Colic lymph node (tissue), 1 donor: Measurements from ENCODE around the genes A1BG and UBE2M.

DNA sequence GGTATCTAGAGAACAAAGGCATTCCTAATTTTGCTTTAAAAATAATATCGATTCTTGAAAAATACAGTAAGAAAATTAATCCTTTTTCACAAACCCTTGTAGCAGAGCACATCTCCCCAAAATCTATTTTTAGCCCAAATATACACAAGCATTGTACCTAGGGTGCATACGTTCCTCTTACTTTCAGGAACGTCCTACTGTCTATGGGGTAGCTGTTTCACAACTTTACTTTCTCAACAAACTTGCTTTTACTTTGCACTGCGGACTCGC is 702 bp upstream of the ZNF8 start:
- PRO-cap, result no peak

- PRO-cap, result unidirectional peak, minus-strand start at chr19:58279815
Measured at GRCh38 chr19:58279108-58280010, 604 bp downstream of the ZNF8 start.

- PRO-cap, result bidirectional peak, plus-strand start at chr19:58305364, minus-strand start at chr19:58305224
Measured at GRCh38 chr19:58305036-58305308, 205 bp upstream of the ERVK3-1 start.

GRCh38 chr19:58346726-58348095 is 6.1 kb downstream of the A1BG start:
- PRO-cap, result bidirectional peak, plus-strand start at chr19:58347762, minus-strand start at chr19:58347622

DNA sequence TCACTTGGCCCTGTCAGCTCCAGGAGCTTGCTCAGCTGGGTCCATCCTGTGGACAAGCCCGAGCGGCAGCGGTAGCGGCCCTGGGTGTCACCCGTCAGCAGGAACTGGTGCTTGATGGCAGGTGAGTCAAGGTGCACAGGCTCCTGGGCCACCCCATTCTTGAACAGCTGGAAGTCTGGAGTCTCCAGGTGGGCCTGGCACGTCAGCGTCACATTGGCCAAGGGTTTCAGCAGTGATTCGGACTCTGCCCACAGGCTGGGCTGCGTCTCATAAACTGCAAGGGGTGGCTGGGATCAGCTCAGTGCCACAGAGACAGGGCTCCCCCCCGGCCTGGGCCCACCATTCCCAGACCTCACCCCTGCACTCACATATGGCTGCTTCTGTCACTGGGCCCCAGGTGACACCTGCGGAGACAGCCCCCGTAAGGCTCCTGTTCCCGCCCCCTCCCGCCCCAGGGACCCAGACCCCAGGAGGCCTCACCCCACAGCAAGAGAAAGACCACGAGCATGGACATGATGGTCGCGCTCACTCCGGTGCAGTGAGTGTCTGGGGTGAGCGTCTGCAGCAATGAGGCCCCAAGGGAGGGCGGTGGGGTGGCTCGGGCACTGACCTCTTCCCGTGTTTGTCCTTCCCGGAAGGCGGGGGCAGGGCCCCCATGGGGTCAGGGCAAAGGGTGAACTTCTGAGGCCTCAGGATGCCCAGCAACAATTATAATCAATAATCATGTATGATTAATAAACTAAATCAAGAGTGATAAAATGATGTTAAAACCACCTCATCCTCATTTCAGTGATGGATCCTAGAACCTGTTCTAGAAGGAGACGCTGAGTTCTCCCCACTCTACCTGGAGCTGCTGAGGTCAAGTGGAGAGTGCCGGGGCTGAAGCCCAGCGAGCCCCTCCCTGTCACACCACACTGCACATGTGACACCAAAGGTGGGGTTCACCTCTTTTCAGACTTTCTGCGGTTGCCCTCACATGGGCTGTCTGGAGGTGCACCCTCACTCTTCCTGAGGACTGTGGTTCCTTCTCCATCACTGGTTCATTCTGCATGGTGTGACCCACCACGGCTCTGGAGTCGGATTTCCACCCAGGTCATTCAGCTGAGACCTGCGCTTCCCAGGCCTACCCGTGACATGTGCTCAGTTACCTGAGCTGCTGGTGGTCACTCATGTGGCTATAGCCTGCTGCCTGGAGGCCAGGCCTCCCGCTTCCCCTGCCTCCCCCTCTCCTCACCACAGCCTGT is at the start of gene A1BG:
TSS of gene A1BG (minus strand) at position 569 of the 1,244 bp plus-strand sequence.
- PRO-cap, result no peak

DNA sequence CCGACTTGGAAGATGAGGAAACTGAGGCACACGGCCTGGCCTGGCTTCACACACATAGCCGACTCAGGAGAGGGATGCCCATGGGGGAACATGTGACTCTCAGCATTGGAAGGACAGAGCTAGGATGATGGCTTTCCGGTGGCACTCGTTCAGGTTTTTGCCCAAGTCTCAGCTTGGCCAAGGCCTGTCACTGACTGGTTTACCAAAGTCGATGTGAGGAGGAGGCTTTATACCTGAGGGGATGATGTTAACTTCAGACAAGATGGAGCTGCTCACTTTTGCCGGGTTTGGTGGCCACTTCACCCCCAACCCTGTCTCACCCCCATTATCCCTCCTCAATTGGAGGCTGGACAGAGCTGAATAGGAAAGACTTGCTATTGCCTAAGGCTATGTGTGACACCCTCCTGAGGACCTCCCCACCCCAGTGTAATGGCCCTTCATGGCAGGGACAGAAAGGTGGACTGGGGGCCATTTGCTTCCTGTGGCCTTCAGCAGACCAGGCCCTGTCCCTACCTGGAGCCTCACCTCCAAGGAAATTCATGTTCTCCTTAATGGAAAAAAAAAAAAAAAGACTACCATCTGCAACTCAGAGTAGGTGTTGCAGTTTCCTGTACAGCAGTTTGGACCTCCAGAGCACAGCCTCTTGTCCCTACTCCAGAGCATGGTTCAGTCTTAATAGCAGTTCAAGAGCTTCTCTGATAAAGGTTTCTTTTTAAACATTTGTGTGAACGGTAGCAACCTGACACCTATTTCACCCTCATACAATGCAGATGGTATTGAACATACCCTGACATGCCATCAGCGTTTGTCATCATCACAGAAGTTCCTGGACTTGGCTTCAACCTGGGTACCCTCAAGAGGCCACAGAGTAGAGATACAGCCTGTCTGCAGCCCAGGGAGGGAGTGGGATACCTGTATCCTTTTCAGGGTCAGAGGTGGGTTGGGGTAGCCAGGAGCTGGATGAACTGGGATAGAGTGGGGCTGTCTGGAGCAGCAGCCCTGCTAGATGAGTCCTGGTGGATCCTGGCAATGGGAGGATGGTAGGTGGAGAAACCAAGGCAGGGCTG is 3.0 kb upstream of the ZNF446 start:
- PRO-cap, result no peak

DNA sequence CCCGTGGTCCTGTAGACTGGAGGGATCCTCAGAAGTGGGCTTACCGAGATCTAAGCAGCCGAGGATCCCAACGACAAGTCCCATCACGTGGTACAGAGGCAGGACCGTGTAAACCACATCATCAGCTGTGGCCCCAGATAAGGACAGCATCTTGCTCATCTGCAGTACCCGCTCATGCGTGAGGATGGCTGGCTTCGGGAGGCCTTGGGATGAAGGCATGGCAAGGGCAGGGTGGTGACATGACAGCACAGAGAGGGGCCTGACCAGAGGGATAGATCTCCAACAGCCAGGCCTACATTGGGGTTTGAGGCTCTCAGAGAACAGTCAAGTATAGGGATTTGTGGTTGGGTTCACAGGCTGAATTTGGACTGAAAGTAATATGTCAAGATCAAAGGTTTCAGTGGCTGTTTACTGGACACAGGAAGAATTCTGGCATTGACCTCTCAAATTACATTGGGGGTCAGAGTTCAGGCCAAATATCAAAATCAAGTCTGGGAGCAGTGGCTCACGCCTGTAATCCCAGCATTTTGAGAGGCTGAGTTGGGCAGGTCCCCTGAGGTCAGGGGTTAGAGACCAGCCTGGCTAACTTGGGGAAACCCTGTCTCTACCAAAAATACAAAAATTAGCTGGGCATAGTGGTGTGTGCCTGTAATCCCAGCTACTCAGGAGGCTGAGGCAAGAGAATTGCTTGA is 1.8 kb downstream of the SLC27A5 start:
- PRO-cap, result no peak

DNA sequence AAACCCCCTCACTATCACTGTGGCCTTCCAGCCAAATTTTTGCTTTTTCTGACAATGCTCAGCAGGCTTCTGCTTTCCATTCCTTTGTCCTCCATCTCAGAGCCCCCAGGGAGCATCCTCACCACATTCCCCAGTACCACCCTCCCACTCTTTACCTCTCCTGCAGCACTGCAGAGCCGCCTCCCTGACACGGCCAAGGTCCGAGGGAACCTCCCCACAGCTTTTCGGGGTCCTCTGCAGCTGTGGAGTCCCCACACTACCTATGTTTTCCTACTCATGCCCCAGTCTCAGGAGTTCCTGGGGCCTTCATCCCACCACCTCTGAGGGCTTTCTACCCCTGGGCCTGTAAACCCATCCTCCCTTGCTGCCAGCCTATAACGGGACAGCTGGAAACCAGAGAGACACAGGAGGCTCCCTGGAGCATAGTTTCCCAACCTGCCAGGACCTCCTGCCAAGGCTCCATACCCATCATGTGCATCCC is 3.9 kb upstream of the SLC27A5 start:
- PRO-cap, result no peak

DNA sequence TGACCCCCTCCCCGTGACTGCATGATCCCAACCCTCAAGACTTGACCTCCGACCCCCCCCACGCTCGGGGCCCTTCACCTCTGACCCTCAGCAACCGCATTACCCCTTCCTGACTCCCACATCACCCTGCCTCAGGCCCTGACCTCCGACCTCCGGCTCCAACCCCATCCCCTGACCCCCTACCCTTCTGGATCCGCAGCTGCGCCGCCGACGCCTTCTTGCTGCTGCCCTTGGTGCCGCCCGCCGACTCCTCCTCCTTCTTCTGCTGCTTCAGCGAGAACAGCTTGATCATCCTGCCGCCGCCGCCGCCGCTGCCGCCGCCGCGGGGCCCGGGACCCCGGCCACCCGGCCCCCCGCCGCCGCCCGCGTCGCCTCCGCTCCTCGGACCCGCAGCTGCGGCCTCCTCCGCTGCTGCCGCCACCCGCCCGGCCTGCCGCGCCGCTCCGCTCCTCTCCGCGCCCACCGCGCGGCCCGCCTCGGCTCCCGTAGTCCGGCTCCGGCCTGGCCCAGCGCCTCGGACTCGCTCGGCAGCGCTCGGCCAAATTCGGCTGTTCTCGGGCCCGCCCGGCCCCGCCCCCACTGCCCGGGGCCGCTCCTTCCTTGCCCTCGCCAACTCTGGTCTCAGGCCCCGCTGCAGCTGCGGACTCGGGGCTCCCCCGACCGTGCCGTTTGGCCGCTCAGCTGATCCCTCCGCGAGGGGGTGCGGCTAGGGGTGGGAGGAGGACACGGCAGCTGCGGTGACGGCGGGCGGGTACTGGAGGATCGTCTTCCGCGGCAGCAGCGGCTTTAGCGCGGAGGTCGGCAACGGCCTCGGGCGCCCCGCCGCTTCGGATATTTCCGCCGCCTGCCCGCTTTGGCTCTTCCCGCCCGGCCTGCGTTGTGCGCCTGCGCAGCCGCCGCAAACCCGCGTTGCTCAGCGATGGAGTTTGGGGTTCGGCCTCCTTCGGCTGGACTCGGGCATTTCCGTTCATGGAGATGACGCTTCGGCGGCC is at the start of gene UBE2M:
TSS of gene UBE2M (minus strand) at position 522 of the 992 bp plus-strand sequence.
- PRO-cap, result bidirectional peak, plus-strand start outside the sequence, minus-strand start at position 874 of the sequence